Smooth muscle cell (in vitro differentiated cells): ENCODE results near the genes NEMP2, MYO1B and CCDC150.

- RAMPAGE, long total RNA: no peak
Observed at GRCh38 chr2:190508101-190509579, 25.9 kb downstream of the NEMP2 start.

GRCh38 chr2:190534167-190535337, at the start of gene NEMP2:
Gene NEMP2, minus strand, starts transcription at chr2:190534722.
- RAMPAGE, long total RNA: no peak

DNA sequence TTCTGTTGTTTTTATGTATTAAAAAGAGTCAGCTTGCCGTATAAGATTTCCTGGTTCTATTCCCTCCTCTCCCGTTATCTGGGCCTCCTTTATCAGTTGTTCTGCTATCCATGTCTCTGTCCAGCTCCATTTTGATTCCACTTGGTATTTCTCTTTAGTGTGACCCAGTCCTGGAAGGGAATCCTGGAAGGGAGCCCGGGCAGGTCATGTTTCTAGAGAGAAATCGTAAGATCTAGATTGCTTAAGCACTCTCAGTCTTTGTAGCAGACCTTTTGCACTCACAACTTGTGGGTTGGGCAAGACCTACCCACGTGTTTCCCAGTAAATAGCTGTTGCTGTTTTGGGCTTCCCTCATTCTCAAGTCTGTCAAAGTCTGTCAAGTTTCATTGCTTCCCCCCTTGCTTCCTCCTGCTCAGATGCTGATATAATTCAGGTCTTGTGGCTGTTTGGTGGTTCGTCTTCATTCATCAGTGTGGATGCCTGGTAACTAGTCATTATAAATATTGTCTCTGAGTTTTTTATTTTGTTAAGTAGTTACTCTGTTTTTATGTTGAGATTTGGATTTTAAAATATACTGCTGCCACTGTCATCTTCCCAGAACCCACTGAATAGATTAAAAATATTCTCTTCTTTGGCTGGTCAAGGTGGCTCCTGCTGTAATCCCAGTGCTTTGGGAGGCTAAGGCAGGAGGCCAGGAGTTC, 17.4 kb upstream of the NEMP2 start:
- RAMPAGE, long total RNA: no peak

DNA sequence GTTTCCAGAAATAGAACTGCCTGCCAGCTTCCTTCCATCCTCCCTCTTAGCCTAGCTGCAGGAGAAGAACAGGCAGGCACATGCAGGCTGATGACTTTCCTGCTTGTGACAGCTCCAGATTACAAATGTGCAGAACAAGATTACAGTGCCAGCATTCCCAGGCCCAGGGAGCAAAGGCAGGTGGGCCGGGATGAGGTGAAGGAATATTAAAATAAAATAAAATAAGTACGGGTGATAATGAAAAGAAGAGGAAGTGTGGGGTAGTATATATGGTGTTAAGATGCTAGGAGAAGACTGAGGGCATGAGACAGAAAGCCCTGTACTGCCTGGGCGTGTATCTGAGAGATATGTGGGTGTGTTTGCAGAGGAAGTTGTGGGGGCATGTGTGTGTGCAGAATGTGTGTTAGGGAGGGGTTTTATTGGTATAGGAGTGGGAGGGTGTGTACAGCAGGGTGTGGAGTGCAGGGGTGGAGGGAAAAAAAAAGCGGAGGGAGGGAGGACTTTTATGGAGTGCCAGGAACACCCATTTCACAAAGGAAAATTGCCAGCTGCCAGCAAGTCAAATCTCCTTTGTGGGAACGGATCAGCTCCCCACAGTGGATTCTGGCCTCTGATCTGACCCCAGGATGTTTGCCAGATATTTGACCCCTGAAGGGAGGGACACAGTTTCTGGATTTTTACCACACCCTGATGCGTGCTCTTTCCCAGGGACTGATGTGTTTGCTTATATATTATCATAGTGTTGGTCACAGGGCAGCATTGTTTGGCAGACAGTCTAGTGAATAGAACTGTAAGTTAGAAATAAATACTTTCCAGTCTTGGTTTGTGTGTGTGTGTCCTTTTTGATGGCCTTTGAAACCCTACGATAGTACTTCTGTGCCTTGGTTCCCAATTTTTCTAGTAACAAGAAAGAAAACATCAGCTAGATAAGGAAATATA, 44.1 kb upstream of the NEMP2 start:
- RAMPAGE, long total RNA: no peak

GRCh38 chr2:190900286-190901229, 19.9 kb downstream of the GLS start:
- RAMPAGE, long total RNA: no peak

DNA sequence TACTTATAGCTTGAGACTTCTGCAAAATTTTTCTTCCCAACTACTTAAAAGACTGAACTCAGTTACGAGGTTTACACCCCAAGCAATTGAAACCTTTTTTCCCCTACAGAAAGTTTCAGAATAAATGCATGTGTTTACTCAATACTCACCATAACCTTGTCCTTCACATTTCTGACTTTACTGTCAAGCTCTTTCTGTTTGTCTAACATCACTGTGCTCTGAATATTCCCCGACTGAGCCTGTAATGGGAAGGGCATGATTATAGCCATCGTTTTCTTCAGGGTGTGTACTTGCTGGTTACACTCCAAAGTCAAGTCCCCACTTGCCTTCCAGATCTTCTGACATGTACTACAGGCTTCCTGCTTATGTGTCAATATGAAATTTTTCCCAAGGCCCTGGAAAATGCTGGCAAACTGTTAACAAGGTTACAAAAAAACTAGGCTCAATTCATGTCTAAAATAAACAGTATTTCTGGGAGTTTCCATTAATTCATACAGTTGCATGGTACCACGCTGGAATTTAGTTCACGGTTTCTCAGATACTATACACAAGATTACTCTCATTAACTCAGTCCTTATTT, 13.0 kb downstream of the STAT1 start:
- RAMPAGE, long total RNA: no peak

- RAMPAGE, long total RNA: no peak
Observed at GRCh38 chr2:191204309-191205018, 40.7 kb upstream of the MYO1B start.

GRCh38 chr2:191244931-191245819, at the start of gene MYO1B:
Gene MYO1B, plus strand, starts transcription at chr2:191245404.
- RAMPAGE, long total RNA: no peak

GRCh38 chr2:191360453-191361277, 115.5 kb downstream of the MYO1B start:
- RAMPAGE, long total RNA: no peak

DNA sequence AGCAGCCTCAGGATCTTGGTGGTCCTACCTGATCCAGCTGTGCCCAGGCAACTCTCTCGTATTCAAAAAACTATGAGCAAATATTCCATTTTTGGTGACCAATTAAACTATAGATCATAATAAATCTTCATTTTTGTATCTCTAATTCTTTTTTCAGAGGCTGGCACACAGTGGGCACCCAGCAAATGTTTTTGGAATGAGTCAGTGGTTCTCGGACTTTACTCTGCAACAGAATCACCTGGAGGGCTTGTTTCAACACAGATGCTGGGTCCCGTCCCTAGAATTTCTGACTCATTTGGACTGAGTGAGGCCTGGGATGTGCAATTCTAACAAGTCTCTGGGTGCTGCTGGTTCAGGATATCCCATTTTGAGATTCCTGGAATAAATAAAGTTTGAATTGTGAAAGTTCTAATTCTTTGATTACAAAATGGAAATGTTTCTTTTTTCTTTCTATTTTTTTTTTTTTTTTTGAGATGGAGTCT, 83.9 kb upstream of the NABP1 start:
- RAMPAGE, long total RNA: no peak

DNA sequence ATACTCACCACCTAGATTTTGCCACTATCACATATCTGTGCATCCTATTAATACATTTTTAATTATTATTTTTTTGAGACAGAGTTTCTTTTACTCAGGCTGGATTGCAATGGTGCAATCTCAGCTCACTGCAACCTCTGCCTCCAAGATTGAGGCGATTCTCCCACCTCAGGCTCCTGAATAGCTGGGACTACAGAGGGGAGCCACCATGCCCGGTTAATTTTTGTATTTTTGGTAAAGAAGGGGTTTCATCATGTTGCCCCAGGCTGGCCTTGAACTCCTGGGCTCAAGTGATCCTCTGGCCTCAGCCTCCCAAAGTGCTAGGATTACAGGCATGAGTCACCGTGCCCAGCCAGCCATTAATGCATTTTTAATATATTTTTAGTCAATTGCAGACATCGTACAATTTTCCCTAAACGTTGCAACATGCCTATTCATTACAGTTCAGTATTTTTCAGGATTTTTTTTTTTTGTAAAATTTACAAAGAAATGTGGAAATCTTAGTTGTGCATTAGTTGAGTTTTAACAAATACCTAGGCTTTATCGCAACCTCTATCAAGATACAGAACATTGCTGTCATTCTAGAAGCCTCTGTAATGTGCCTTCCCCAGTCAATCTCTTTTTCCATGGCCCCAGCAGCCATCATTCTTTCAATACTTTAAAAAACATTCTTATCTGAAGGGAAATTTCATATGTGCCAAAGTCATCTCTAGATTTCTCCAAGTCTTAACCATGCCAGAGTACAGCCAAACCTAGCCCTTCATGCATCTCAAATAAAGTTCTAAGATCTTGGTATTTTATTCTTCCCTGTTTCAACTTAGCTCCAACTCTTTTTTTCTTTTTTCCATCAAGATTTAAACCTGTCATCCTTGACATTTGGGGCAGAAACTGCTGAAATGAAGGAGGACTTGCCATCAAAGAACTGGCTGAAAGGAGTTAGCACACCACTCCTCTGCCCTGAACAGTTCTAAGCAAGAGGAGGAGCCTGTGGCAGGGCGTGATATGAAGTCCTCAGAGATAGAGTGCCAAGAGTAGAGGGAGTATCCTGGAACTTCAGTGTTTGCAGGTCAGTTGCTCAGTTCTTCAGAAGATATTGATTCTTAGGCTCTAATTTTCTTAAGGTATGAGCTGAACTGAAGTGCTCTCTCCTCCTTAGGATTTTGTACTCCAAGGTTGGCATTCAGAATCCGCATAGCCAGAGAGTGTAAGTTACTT, 14.8 kb downstream of the NABP1 start:
- RAMPAGE, long total RNA: no peak

GRCh38 chr2:191844685-191845986, 1.8 kb downstream of the CAVIN2 start:
- RAMPAGE, long total RNA: no peak

GRCh38 chr2:191965617-191965942, 118.7 kb upstream of the CAVIN2 start:
- RAMPAGE, long total RNA: no peak

DNA sequence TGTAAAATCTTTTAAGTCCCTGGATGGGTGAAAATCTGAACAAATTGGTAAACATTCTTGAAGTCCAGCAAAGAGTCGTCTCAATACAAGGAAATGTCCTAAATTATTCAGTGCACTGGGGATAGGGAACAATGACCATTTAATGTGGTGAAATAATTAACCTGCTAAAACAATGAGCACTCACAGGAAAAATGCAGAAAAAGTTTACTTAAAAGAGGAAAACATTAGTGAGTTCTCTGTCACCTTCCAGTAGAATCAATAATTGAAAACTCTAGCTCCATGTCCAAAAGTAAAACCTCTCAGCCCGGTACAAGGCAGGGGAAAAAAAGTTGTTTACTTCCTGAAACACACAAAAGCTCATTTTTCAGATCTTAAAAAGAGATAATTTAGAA, 44.3 kb upstream of the DNAH7 start:
- RAMPAGE, long total RNA: no peak

DNA sequence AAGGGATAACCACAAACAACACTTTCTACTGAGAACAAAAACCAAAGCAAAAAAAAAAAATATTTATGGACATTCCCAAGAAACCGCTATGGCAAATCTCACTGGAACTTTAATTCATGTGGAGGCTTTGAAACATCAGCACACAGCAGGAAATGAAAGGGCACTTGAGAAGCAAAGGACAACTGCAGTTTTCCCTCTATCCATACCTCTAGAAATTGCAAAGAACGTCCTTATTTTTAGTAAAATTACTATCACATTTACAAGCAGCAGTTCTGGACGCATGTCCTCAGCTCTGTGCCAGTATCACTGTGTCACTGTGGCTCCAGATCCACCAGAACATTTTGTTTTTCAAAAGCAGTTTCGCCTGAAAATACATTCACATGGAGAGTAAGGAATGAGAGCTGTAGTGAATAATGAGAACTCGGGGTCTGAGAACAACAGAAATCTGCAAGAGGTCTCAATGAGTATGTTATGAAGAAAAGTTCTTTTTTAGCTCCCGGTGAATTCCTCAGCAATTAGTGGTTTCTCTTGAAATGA, 44.8 kb upstream of the DNAH7 start:
- RAMPAGE, long total RNA: no peak

GRCh38 chr2:196152751-196153363, 18.5 kb downstream of the STK17B start:
- RAMPAGE, long total RNA: no peak

- RAMPAGE, long total RNA: no peak
Observed at GRCh38 chr2:196174183-196174983, 3.0 kb upstream of the STK17B start.

DNA sequence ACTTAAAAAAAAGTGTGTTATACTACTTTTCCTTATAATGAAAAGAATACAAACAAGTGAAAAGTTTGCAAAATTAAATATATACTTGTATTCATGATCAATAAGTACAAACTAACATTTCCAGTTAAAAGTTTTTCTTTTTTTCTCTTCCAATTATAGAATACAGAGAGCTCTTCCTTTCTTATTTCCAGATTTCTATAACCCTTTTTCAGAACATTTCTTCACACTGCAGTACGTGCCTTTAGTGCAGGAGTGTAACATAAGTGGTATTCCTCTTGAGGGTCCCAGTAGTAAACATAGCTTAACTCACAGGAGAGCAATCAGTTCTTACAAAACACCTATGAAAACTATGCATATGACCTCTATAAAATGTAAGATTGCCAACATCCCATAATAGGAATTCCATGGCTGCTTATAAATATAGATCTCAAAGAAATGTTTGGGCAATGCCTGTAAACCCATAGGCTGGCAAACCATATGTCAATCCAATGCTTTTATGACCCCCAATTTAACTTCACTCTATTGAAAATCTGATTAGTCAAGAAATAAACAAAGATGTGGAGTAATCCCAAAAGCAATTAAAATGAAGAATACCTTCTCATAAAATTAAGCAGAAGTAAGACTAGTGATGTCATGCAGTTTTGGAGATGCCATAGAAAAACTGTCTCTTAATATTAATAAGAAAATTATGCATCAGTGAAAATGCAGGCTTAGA, 28.0 kb upstream of the STK17B start:
- RAMPAGE, long total RNA: start-site peak on the minus strand centred at position 538 of the sequence, 173 bp wide, 15 and 10 reads in 2 replicates

DNA sequence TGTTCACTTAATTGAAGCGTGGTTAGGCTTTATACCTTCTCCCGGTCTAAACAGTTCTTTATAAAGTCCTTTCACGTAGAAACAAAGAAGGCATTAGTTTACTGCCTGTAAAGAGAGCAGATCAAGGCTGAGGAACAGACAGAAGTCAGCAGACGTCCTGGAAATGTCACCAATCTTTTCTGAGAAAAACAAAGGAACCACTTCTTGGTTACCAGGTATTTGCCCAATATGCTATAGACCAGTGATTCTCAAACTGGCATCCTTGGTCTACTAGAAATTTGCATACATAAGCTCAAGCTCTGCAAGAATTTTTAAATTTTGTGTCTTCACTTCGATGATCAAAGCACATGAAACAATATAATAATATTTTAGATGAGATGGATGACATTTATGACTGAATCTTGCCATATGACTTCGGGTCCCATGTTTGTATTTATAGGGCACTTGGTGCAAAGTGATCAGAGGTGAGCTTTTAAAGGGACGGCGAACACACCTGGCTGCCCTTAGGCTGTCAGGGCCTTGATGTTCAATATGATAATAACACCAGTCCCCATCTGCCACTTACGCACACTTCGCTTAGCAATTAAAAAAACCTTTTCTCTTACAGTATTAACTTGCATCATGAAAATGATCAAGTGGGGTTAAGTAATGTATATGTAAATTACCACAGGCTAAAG, 89.3 kb upstream of the STK17B start:
- RAMPAGE, long total RNA: no peak

- RAMPAGE, long total RNA: start-site peak on the plus strand at chr2:196639655-196639729, 14 and 5 reads in 2 replicates
Observed at GRCh38 chr2:196639227-196640031, at the start of gene CCDC150. Gene CCDC150, plus strand, starts transcription at chr2:196639715.